Measurements from ENCODE around the gene EIF1AD.

- PRO-cap: no peak
- RAMPAGE, long total RNA: no peak
Measured at GRCh38 chr11:65503529-65504105, 21.3 kb upstream of the SCYL1 start.

- PRO-cap: no peak
- RAMPAGE, long total RNA: no peak
Measured at GRCh38 chr11:65572630-65573698, 626 bp downstream of the FAM89B start.

- PRO-cap: bidirectional peak, plus-strand start at chr11:65574399, minus-strand start at chr11:65574195
- RAMPAGE, long total RNA: no peak
Measured at GRCh38 chr11:65574289-65574916, 1.4 kb upstream of the EHBP1L1 start.

- PRO-cap: unidirectional peak, minus-strand start at chr11:65577146
- RAMPAGE, long total RNA: no peak
Measured at GRCh38 chr11:65576811-65577813, 1.3 kb downstream of the EHBP1L1 start.

- PRO-cap: no peak
- RAMPAGE, long total RNA: no peak
Measured at GRCh38 chr11:65578550-65579332, 2.9 kb downstream of the EHBP1L1 start.

DNA sequence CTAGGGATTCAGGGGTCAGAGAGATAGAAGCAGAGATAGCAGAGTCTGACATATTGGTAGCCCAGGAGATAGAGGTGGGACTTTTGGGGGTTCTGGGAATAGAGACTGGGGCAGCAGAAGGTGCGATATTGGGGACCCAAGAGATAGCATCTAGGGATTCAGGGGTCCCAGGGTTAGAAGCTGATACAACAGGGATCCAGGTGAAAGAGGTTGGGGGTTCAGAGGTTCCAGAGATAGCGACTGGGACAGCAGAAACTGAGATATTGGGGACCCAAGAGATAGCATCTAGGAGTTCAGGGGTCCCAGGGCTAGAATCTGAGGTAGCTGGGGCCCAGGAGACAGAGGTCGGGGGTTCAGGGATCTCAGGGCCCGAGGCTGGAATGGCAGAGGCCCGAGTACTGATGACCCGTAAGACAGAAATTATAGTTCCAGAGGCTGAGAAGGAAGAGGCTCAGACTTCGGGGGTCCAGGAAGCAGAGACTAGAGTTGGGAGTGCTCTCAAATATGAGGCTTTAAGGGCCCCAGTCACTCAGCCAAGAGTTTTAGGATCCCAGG is 7.1 kb downstream of the EHBP1L1 start:
- PRO-cap: no peak
- RAMPAGE, long total RNA: no peak

DNA sequence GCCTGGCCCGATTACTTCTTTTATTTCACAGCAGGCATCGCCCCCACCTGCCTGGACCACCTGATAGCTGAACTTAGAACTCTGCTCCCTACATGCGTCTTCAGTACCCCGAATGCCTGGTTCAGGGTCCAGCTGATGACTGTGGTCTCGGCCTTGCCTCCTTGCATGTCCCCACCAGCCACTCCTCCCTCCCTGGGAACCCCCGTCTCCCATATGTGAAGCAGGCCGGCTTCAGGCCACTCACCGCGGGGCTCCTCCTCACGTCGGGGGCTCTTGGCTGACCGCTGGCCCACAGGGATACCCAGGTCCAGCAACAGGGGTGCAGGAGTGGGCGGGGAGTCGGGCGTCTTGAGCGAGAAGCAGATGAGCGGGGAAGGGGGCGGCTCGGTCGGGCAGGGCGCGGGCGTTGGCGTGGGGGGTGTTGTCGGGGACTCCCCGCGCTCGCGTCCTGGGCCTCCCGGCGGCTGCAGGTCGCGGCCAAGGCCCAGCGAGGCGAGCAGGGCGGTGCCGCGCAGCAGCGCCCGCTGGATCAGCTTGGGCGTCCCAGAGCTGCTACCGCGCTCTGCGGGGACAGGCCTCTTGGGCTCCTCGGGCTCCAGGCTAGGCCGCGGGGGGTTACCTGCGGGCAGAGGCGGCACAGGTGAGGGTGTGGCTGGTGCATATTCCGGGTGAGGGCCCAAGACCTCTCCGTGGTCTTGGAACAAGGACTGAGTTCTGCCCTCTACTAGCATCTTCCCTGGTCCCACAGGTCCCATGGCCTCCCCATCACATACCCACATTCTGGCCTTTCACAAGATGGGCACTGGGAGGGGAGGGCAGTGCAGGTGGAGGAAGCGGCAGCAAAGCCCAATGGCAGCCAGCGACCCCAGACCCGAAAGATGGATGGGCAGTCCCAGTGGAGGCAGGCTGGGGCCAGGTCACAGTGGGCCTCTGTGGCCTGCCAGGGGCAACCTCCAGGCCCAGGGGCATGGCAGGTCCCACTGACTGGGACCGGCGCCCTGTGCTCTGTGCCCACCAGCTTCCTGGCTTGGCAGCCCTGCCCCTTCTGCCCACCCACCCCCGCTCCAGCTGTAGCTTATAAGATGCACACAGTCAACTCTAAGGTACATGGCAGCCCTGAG is 3.9 kb upstream of the KCNK7 start:
- PRO-cap: no peak
- RAMPAGE, long total RNA: no peak

- PRO-cap: no peak
- RAMPAGE, long total RNA: no peak
Measured at GRCh38 chr11:65641672-65642757, 4.1 kb downstream of the SIPA1 start.

DNA sequence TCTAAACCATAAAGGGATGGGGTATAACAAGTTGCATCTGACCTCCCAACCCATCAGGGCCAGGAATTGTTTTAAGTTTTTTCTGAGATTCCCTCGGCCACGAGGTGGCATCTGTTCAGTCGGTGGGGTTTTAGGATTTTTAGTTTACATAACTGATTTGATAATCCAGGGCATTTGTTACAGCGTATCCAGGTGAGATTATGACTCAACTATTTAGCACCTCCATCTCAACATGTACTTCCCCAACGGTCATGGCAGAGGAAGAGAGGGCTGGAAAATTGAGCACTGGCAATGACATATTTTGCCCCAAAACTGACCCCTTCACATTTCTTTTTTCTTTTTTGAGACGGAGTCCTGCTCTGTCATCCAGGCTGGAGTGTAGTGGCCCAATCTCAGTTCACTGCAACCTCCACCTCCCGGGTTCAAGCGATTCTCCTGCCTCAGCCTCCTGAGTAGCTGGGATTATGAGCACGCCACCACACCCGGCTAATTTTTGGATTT is 6.6 kb downstream of the AP5B1 start:
- PRO-cap: no peak
- RAMPAGE, long total RNA: no peak

DNA sequence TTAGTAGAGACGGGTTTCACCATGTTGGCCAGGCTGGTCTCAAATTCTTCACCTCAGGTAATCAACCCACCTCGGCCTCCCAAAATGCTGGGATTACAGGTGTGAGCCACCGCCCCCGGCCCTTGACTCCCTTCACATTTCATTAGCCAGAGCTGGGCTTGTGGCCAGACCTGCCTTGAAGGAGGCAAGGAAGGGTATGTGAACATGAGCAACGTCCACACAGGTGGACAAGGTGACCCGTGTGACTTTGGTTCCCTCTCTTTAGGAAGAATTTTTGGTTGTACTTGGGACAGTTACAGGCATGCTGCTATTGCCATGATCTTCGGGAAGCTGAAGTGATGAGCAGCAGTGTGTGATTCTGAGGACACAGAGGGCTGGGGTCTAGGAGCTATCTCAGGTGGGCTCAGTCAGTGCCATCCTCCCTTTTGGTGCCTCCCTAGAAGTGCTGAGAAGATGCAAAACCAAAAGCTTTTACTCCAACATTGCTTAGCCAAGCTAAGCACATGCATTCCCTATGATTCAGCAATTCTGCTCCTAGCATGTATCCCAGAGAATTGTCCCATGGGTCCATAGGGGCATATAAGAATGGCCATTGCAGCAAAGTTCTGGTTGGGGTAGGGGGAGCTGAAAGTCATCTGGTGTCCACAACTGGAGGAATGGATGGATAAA is 6.1 kb downstream of the AP5B1 start:
- PRO-cap: no peak
- RAMPAGE, long total RNA: no peak

- PRO-cap: unidirectional peak, plus-strand start at chr11:65780122; unidirectional peak, plus-strand start at chr11:65780182
- RAMPAGE, long total RNA: no peak
Measured at GRCh38 chr11:65779429-65780638, 942 bp downstream of the AP5B1 start.

DNA sequence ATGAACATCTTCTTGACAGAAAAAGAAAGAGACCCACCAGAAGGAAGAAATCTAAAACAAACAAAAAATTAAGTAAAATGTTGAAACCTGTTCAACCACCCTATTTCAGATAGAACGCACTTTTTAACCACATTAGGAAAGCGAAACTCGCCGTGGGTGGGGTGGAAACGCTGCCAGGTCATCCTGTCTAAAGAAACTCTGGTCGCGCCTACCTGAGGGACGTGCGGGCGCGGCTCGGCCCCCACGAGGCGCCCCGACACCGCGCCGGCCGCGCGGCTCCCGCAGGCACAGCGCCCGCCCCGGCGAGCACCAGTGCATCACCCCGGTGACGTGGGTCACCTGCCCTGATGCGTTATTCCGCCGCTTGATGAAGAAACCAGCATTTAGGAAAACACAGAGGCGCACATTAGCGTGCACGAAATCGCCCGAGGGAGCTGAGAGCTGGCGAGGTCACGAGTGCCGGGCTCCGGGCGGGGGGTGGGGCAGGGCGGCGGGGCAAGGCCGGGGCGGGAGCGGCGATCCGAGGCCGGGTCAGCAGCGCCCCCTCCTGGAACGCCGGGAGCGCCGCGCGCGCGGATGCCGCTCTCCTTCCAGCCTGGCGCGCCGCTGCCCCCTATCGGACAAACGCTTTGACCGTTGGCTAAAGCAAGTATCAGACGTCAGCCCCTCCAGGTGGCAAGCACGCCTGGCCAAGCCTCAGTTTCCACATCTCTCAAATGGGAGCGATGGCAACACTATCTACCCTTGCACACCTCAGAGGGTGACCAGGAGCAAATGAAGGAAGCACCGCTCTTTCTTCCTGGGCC is 15.8 kb upstream of the SNX32 start:
- PRO-cap: bidirectional peak, plus-strand start at position 652 of the sequence, minus-strand start at position 458 of the sequence
- RAMPAGE, long total RNA: no peak

GRCh38 chr11:65854577-65855487 is 3.1 kb downstream of the CFL1 start:
- PRO-cap: no peak
- RAMPAGE, long total RNA: no peak

DNA sequence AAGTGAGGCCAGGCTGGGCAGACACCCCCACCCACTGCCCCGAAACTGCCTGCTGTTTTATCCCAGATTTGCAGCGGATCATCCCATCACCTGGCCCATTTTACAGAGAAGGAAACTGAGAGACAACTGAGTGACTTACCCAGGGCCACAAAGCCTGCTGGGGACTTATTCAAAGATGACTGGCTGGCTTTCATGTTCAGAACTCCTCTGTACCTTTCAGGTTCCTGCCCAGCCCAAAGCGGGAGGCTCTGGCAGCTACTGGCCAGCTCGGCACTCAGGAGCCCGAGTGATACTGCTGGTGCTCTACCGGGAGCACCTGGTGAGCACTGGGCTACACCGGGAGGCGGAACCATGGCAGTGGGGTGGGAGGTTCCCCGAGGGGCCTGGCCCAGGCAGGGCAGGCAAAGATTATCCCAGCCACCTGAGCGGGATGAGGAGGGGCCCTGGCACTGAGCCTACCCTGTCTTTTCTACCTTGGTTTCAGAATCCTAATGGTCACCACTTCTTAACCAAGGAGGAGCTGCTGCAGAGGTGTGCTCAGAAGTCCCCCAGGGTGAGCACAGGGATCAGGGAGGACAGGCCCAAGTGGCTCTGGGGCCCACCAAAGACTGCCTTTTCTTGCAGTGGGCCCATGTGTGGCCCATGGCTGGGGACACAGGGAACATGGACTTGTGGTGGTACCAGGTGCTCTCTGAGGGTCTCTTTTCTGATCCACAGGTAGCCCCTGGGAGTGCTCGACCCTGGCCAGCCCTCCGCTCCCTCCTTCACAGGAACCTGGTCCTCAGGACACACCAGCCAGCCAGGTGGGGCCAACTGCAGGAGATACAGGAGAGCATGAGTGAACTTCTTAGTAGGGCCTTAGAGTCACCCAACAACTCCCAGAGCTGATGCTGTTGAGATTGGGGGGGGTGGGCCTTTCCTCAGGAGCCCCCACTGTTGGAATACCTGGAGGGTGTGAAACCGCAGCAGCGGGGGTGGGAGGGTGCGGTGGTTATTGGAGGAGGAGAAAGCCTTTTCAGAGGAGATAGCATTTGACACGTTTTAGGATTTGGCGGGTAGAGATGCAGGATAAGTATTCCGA is 1.8 kb downstream of the MUS81 start:
- PRO-cap: no peak
- RAMPAGE, long total RNA: no peak

- PRO-cap: no peak
- RAMPAGE, long total RNA: no peak
Measured at GRCh38 chr11:65862969-65863238, 2.7 kb downstream of the MUS81 start.

DNA sequence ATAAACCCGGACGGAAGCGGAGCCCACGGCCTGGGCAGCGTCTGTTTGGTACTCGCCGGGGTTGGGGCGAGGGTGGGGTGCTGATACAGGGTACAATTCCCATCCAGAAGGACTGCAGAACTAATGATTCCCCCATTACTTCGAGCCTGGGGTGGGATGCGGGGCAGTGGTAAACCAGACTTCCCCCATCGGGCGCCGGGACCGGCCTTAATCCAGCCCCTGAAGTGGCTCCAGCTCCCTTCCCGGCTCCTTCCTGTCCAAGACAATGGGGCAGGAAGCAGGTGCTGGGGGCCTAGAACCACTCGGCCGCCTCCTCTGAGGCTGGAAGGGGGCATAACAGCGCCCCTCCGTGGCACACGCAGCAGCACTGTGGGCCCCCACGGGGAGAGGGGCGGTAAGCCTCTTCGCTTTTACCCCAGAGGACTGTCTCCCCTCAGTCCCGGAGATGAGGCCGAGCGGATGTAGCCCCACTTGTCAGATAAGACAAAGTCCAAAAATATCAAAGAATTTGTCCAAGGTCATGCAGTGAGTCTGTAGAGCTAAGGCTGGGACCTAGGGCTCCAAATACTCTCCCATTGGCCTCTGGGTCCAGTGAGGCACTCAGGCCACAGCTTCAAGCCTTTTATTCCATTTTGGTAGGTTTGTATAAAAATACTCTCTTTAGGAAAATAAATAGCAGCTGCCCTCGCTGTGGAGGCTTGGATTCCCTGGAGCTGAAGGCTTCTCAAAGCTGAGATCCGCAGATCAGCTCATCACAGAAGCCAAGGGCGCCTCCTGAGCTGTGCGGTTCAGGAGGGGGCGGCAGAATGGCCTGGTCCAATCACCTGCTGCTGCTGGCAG is 1.4 kb downstream of the CCDC85B start:
- PRO-cap: bidirectional peak, plus-strand start at position 436 of the sequence, minus-strand start at position 267 of the sequence
- RAMPAGE, long total RNA: no peak

- PRO-cap: no peak
- RAMPAGE, long total RNA: no peak
Measured at GRCh38 chr11:65892601-65893115, 2.2 kb downstream of the CCDC85B start.

- PRO-cap: no peak
- RAMPAGE, long total RNA: no peak
Measured at GRCh38 chr11:65976004-65976791, 14.7 kb downstream of the SART1 start.

DNA sequence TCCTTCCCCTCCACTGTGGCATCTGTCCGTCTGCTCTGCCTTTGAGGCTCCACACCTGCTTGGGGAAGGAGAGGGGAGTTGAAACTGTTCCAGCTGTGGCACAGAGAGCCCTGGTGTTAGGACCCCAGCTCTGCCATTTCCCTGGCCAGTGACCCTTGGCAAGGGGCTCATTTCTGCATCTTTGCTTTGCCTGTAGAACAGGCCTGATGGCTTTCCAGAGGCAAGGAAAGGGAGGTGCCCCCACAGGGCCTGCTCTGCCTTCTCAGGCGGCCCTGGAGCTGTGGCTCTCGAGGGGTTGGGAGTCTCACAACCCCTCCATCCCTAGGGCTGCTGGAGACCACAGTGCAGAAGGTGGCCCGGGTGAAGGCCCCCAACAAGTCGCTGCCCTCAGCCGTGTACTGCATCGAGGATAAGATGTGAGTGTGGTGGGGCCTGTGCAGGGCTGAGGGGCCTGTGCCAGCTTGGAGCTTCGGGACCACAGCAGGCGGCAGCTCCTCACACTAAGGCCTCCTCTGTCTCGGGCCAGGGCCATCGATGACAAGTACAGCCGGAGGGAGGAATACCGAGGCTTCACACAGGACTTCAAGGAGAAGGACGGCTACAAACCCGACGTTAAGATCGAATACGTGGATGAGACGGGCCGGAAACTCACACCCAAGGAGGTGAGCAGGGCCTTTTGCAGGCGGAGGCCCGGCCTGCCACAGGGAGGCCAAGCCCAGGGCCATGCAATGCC is 15.9 kb downstream of the SART1 start:
- PRO-cap: no peak
- RAMPAGE, long total RNA: no peak

GRCh38 chr11:66001951-66002617 is at the start of gene EIF1AD:
Gene EIF1AD (minus strand): TSS chr11:66002157.
- PRO-cap: bidirectional peak, plus-strand start at chr11:66002310, minus-strand start at chr11:66002154; bidirectional peak, plus-strand start at chr11:66002516, minus-strand start at chr11:66002489
- RAMPAGE, long total RNA: start-site peak on the plus strand at chr11:66002231-66002385, 83 and 240 reads in 2 replicates; start-site peak on the plus strand at chr11:66002475-66002536, 212 and 419 reads in 2 replicates